ENCODE measurements around a stretch of chr5.

GRCh38 chr5:154654349-154654910 lies 100.7 kb upstream of the LARP1 start:
- RRBS, result no CpG with 5 or more reads among the region's 6 CpGs

DNA sequence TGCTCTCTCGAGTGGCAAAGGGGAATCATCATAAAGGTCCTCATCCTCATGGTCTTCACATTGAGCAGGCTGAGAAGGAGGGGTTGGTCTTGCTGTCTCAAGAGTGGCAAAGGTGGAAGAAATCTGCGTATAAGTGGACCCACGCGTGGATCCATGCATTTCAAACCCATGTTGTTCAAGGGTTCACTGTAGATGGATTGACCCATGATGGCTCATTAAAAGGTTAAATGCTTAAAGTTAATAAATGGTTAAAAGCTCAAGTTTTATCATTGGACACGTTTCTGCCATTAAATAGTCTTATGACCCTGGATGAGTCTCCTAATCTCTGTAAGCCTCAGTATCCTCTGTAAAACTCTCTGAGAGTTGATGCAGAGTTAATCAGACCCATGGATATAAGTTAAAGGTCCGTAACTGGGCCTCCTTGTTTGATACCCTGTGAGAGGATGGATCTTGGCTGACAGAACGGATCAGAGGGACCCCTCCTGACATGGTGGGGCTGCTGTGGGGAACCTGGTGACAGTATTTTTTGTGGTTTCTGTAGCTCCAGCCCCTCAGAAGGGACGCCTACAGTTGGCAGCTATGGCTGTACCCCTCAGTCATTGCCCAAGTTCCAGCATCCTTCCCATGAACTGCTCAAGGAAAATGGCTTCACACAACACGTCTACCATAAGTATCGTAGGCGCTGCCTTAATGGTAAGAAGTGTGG lies 44.9 kb downstream of the FAXDC2 start:
- RRBS, result no CpG with 5 or more reads among the region's 11 CpGs

DNA sequence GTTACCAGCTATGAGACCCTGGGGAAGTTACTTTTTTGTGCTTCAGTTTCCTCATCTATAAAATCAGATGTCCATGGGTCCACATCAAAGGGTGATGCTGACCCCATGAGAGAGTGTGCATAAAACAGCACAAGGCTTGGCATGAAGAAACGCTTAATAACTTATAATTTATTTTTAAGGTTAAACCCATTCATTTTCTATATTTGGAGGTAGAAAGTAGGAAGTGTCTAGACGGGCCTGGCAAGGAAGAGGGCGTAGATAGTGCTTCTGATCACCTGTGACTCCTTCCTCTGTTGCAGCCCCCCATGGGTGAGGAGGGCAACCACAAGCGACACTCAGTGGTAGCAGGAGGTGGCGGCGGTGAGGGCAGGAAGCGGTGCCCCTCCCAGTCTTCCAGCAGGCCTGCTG lies 36.8 kb downstream of the FAXDC2 start:
- RRBS, result no CpG with 5 or more reads among the region's 7 CpGs

DNA sequence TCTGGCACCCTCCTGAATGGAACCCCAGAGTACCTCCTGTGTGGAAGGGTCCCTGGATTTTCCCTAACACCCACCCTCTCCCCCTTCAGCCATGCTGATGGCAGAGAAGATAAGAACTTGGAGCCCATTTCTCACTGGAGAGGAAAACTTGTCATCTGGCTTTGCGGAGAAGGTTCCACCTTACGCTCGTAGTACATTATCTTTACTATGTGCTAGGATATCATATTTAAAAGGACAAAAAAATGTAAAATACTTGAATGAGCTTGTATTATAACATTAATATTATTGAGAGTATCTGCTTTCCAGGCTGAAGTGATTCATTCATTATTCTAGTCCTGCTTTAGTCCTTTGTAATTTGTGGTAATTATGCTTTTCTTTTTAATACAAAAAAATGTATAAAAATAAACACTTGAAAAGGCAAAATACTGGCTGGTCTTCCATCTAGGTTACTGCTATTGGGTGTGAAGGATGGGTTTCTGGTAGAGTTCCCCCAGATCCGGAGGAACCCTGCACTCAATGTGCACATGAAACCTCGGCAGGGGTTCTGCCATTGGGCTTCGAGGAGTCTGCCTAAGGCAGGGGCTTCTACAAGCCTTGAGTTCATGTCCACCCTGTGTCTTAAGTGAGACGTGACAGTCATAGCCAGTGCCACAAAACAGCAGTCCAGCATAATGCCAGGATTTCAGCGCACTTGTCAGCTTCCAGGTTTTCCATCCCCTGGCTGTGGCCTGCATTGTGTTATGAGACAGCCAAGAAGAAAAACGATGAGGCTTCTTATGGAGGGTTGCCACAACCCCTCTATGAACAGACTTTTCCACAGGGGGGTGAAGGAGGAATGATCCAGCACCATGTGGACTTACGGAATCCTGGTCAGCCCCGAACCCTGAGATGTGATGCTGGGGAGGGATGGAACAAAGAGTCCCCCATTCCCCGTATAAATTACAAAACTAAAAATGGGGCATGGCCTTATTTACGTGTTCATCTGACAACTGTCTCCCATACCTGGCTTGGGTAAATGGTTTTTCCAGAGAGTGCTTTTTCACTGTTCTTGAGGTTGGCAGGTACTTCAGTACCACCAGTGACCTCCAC lies 32.9 kb downstream of the FAXDC2 start:
- RRBS, result no CpG with 5 or more reads among the region's 13 CpGs

- RRBS, result no CpG with 5 or more reads among the region's 10 CpGs
These were observed 20.7 kb downstream of the FAXDC2 start for GRCh38 chr5:154829391-154830368.

GRCh38 chr5:154876553-154877000 lies 18.1 kb downstream of the CNOT8 start:
- RRBS, result no CpG with 5 or more reads among the region's 2 CpGs

DNA sequence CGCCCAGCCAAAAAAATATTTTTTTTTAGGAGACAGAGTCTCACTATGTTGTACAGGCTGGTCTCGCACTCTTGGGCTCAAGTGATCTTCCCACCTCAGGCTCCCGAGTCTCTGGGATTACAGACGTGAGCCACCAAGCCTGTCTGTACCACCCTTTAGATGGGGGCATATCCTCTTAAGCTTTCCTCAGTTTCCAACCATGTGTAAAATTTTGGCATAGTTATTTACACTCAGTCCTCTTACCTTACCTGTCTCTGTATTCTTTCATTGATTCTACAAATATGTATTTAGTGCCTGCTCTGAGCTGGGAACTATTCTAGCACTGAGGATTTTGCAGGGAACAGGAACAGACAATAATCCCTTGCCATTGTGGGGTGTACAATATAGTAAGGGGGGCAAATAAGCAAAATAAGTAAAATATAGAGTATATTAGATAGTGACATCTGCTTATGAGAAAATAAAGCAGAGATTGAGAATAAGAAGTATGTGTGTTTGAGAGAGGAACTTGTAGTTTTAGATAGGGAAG lies 3.4 kb downstream of the MRPL22 start:
- RRBS, result no CpG with 5 or more reads among the region's 4 CpGs

- RRBS, result no CpG with 5 or more reads among the region's 6 CpGs
These were observed 6.9 kb downstream of the GARIN3 start for GRCh38 chr5:157159167-157159571.

GRCh38 chr5:157270017-157270510 lies 4.1 kb downstream of the CYFIP2 start:
- RRBS, result no CpG with 5 or more reads among the region's 3 CpGs

DNA sequence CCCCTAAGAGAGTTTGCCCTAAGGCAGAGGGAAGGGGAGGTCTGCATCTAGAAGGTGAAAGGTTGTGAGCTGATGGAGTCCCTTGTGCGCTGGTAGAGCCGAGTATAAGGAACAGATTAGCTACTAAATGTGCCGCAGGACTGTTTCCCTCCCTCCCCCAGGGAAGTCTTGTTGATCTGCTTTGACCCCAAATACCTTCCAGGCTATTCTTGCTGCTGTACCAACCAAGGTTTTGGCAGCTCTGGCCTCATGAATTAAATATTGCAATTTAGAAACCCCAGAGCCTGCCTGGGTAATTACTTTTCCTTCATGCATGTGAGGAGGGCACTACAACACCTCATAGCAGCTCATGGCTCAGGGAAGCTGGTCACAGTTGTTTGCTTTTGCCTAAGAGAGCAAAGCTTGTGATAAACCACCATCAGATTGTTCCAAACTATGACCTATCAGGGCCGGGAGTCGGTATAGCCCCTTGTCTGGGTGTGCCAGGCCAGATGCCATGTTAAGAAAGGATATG lies 19.7 kb downstream of the CYFIP2 start:
- RRBS, result no CpG with 5 or more reads among the region's 5 CpGs

DNA sequence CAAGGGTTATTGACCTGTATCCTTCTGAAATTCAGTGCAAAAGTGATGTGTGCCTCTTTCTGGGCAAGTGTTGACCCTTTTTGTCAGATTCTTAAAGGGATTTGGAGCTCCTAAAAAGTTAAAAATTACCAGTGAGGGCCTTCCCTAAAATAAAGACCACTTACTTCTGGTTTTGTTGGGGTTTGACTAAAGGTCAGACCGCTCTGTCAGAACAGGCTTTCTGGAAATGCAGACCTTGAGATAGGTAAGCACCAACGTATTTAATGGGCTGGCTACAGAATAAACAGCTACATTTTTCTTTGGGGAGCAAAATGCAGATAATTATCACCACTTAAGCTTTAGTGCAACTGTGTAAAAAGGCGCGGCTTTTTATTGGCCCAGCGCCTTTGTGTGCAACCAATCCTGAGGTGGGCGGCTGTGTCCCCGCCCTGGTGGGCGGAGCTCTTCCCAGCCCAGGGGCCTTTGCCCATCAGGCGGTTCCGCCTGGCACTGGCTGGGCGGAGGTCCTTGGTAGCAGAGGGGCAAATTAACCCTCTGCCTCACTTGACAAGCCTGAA lies 13.0 kb upstream of the NIPAL4 start:
- RRBS, result no CpG with 5 or more reads among the region's 11 CpGs

- RRBS, result no CpG with 5 or more reads among the region's 4 CpGs
These were observed 56.0 kb downstream of the NIPAL4 start for GRCh38 chr5:157515910-157516544.

- RRBS, result 5% methylated on average over 10 of the region's 36 CpGs
These were observed 1.1 kb downstream of the ADAM19 start for GRCh38 chr5:157574318-157574957.

- RRBS, result no CpG with 5 or more reads among the region's 4 CpGs
These were observed 27.0 kb upstream of the ADAM19 start for GRCh38 chr5:157602437-157603016.

GRCh38 chr5:157670470-157670866 lies 865 bp upstream of the C5orf52 start:
- RRBS, result no CpG with 5 or more reads among the region's 6 CpGs

GRCh38 chr5:158175993-158176658 lies 317.2 kb upstream of the CLINT1 start:
- RRBS, result no CpG with 5 or more reads among the region's 6 CpGs

GRCh38 chr5:158802846-158803071 lies 297.0 kb downstream of the EBF1 start:
- RRBS, result no CpG with 5 or more reads among the region's 1 CpG

Measured in AG10803 (cell line).